Mesenteric fat pad (tissue), 1 donor: ENCODE measurements around a stretch of chr13.

GRCh38 chr13:99301895-99302333 is 5.3 kb downstream of the GPR183 start:
- PRO-cap: no peak

- PRO-cap: no peak
Observed at GRCh38 chr13:99341253-99341964, 34.2 kb upstream of the GPR183 start.

GRCh38 chr13:99347836-99348643 is 40.8 kb upstream of the GPR183 start:
- PRO-cap: no peak

- PRO-cap: no peak
Observed at GRCh38 chr13:99376026-99376838, 69.0 kb upstream of the GPR183 start.

DNA sequence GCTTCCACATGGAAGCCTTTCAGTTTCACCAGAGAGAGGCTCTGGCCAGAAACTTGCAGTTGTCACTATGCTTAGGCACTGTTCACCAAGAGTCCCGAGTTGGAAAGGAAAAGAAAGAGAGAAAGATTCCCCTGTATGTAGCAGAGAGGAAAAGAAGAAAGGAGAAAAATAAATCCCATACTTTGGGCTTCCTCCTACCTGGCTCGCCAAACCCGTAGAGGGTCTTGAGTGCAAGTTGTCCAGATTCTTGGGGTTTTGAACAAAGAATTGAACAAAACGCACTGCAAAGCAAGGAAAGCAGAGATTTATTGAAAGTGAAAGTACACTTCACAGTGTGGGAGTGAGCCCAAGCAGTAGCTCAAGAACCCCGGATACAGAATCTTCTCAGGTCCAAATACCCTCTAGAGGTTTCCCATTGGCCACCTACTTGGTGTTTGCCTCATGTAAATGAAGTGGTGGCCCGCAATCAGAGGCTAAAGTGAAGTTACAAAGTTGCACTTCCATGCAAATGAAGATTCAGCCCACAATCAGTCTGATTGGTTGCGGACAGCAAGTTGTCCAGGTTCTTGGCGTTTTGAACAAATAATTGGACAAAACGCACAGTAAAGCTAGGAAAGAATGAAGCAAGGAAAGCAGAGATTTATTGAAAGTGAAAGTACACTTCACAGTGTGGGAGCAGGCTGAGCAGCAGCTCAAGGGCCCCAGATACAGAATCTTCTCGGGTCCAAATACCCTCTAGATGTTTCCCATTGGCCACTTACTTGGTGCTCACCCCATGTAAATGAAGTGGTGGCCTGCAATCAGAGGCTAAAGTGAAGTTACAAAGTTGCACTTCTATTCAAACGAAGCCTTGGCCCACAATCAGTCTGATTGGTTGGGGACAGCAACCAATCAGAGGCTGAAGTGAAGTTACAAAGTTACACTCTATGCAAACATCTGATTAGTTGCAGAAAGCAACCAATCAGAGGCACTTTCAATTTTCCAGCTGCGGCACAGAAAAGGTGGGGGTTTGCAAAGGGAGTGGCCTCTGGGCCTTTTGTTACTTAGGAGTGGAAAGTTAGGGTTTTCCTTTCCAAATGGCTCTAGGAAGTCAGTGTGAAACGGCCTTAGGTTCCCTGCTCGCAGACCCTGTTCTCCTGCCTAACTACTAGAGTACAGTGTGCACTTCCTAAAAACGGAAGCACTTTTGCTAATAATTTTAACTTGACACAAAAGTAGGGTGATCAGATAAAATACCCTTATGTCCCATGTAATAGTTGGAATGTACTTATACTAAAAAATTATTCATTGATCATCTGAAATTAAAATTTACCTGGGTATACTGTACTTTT is 4.9 kb upstream of the TM9SF2 start:
- PRO-cap: no peak

DNA sequence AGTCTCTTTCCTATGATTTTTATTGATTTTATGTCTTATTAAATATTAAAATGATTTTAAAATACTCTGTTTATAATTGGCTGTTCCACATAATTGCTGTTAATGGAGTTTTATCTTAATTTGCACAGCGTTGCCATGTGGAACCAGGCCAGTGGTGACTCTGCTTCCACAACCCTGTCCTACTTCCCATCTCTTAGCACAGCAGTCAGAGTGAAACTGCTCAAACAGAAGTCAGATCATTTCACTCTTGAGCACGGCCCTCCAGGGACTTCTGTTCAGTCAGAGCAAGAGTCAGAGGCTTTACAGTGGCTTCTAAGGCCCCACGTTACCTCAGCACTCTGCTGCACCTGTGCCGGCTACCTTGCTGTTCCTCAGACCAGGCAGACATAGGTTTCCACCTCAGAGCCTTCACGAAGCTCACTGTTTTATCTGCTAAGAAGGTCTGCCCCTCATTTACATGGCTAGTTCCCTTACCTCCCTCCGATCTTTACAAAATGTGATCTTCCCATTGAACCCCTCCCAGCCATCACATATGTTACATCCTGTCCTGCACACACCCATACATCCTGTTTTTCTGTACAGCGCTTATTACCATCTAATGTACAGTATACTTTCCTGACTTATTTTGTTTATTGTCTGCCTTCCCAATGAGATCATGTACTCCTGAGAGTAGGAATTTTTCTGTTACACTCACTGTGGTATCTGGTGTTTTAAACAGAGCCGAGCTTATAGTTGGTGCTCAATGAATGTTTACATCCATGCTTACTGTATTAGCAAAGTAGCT is 41.6 kb downstream of the TM9SF2 start:
- PRO-cap: no peak

DNA sequence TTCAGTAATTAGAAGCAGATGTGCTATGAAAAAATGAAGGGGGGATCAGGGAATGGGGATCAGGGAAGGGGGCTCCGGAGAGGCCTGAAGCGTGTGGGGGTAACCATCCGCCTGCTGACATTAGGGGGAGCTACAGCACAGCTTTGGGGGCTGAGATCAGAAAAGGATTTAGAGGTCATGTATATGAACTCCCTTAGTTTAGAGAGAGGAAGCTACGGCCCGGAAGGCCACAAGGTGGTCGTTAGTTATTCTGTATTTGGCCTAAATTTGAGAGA is 6.2 kb upstream of the CLYBL start:
- PRO-cap: no peak

- PRO-cap: no peak
Observed at GRCh38 chr13:99661719-99662212, 55.3 kb downstream of the CLYBL start.

DNA sequence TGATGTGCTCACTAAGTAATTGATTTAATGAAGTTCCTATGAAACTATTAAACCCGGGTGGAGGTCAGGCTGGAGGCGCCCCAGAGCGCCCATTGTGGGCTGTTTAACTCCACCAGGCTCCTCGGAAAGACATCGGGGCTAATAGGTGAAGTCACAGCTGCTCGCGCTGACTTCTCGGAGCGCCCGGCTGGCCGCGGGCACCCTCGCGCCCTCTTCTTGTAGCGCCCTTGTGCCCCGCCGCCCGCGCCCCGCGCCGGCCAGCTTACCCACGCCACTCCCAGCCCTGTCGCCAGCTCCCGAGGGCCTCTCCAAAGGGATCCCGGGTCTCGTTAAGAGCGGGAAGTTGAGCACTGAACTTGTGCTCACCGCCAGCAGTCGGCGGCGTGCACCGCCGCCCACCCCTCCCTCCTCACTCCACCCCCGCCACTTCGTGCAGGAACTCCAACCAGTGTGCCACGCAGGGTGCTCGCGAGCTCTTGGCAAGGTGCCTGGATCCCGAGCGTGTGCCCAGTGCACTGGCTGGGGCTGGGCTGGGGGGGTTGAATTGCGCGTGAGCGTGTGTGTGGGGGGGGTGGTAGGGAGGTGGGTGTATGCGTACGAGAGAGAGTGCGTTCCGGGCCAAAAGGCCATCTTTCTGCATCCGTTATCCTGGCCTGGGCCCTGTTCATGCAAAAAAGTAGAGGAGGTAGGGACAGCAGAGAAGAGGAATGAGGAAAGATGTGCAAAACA is 14.6 kb downstream of the ZIC5 start:
- PRO-cap: no peak

- PRO-cap: no peak
Observed at GRCh38 chr13:99958380-99959223, 13.0 kb downstream of the ZIC5 start.

- PRO-cap: no peak
Observed at GRCh38 chr13:99985278-99985897, 3.8 kb downstream of the ZIC2 start.

DNA sequence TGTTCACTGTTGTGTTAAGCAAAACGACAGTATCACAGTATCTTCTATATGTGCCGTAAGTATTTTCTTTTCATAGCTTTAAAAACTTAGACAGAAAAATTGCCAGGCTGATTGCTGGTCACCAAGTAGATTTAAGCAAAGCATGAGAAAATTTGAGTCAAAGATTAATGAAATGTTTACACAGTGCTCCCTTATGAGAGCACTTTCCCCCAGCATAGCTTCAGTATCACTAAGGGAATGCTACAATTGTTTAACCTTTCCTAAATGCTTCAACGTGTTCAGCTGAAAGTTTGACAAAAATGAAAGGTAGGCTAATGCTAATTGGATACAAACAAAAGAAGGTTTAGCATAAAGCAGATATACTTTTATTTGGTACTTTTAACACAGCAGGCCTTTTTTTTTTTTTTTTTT is 23.3 kb downstream of the PCCA start:
- PRO-cap: no peak

DNA sequence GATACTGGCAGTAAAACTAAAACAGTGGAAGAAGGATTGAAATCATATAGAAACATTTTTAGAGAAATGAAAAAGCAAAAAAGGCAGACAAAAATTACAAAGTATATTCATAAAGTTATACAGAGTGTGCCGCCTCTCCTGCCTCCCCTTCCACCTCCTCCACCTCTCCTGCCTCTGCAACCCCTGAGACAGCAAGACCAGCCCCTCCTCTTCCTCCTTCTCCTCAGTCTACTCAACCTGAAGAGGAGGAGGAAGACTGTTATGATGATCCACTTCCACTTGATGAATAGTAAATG is 237.5 kb downstream of the PCCA start:
- PRO-cap: no peak

GRCh38 chr13:102353359-102353696 is 243.5 kb upstream of the TPP2 start:
- PRO-cap: no peak

GRCh38 chr13:102724784-102725362 is 30.0 kb upstream of the METTL21C start:
- PRO-cap: no peak

GRCh38 chr13:102846647-102847197 is 890 bp downstream of the ERCC5 start:
- PRO-cap: no peak

GRCh38 chr13:102865475-102866019 is 19.7 kb downstream of the ERCC5 start:
- PRO-cap: no peak

- PRO-cap: no peak
Observed at GRCh38 chr13:102900104-102900546, 54.3 kb downstream of the ERCC5 start.

DNA sequence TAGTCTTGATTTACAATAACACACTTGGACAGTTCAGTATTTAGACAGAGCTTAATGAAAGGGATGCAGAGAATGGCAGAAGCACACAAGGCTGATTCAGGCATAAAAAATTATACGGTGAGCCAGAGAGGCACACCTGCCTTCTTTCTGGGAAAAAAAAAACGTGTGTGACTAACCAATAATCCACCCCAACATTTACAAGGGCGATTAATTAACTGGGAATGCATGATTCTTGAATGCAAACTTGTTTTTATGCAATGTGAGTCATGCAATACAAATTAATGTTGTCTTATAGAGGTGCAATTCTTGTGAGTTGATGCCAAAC is 348.3 kb downstream of the DAOA start:
- PRO-cap: no peak

GRCh38 chr13:106154054-106154574 is 381.3 kb downstream of the EFNB2 start:
- PRO-cap: no peak